H7 (cell line): ENCODE measurements around the genes MTERF2 and PRDM4.

GRCh38 chr12:105334650-105334952 lies 4.1 kb downstream of the C12orf75 start:
- RAMPAGE, long total RNA, result no peak

DNA sequence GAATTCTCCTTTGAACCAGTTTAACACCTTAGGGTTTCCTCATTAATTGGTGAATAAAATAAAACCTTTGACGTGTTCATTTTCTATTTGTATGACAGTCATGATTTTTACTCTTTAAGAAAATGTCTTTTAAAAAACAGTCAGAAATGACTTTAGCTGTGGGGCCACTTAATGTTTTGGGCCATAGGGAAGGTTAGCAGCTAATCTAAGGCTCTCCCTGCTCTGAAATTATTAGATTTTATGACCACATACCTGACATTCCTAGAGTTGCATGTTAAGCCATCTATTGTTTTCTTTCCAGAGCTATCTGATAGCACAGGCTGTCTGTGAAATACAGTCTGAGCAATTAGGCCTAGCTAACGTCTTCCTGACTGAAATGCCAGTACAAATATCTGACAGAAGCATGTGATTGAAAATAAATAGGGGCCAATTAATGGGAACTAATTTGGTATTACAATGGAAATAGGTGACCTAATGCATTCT lies 115.0 kb downstream of the C12orf75 start:
- RAMPAGE, long total RNA, result no peak

DNA sequence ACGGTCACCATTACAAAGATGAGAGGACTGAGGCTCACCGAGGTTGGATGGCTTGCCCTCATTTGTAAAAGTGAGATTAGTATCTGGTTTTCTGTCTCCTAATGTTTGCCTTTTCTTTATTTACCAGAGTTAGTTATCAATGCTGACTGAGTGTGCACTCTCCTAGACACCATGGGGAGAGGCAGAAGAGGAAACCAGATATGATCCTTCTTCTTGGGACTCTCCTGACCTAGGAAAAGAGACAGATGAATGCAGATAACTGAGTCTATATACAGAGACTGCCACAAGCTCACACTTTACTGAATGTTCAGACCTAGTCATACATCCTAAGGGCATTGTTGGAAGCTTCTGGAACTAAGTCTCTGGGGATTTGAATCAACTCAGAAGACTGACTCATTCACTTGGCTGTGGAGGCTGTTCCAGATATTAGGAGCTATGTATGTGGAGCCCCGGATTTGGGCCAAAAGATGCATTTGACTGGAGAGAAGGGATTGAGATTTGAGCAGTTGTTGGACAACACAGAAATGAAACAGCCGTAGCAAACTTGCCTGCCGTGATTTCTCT lies 397.0 kb downstream of the NUAK1 start:
- RAMPAGE, long total RNA, result no peak

DNA sequence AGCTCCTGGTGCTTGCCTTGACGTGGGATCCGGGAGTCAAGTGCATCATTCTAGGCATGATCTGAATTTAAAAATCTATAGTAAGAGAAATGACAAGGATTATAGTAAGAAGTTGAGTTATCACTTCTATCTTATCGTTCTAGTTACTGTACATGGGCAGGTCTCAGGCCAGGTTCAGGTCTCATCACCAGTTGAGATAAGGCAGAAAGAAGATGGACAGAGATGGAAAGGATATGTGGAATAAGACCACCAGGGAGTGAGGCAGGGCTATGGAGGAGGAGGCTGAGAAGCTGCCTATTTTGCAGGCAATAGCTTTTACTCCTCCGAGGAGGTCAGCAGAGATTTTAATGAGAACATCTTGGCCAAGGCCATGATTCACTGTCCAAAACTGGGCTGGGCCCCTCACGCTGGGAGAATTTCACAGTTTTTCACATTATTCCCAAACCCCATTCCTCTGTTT lies 283.6 kb downstream of the NUAK1 start:
- RAMPAGE, long total RNA, result no peak

- RAMPAGE, long total RNA, result no peak
These were observed 204.5 kb downstream of the NUAK1 start for GRCh38 chr12:105934212-105934747.

- RAMPAGE, long total RNA, result no peak
These were observed 68.6 kb downstream of the NUAK1 start for GRCh38 chr12:106070099-106070552.

DNA sequence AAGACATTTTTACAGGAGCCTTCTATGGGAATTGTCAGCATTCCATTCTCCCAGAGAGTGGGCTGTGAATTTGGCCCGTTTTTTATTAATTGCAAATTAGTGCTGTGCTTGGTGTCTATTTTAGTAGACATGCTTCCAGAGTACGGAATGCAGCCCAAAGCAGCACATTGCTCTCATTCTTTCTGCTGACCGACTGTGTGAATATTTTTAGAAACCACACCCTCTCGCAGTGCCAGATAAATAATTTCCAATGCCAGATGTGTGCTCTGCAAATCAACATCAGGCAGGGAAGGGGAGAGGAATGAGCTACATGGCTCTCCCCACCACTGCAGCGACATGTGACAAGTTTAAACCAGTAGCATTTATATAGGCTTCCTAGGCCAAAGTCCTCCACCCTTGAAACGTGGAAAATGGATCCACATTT lies 58.4 kb downstream of the NUAK1 start:
- RAMPAGE, long total RNA, result no peak

- RAMPAGE, long total RNA, result no peak
These were observed 1.3 kb downstream of the NUAK1 start for GRCh38 chr12:106137221-106138064.

- RAMPAGE, long total RNA, result no peak
These were observed 7.4 kb upstream of the NUAK1 start for GRCh38 chr12:106146159-106146538.

DNA sequence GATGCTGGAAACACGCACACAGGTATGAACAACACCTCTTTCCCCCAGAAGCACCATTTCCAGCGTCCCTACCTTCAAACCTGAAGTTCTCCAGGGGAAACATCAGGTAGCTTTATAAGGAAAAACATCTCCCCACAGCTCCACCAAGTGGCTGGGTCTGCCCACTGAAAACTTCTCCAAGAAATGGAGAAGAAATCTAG lies 10.3 kb upstream of the NUAK1 start:
- RAMPAGE, long total RNA, result no peak

DNA sequence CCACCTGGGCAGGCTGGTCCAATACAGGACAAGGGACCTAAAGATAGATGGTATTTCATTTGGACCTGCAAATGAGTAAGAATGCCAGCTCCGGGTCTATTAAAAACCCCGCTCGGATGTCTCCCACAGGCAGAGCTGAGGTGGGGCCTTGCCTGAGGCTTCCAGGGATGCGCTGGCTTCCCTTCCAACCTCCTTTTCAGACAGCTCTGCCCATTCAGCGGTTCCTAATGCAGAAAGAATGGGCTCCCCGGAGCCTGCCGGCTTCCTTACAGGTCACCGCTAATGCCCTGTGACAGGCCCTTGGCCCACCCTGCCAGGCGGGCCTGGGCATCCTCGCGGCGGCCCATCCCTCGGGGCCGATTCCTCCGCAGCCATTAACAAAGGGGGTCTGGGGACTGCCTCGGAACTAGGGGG lies 1.0 kb downstream of the CKAP4 start:
- RAMPAGE, long total RNA, result no peak

DNA sequence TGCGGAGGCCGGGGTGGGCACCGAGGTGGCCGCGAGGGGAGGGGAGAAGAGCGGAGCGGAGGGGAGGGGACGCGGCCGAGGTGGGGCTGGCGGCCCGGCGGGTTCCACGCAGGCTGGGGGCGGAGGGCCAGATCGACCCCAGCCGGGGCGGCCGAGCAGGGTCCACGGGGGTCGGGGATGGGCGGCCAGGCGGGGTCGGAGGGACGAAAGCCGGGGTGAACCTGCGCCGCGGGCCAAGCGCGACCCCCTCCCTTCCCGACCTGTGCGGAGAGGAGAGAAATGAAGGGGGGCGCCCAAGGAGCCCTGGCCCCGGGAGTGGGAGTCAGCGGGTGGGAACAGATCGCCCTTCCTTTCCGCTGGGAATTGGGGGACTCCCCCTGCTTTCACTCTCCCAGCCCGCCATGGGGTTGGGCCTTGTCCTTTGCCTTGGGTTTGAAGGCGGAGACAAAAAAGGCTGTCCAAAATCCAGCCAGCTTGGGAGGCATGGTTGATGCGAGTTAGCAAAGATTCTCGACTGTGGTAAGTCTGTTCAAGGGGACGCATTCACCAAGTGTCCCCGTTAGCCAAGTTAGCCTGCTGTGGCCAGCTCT lies 516 bp upstream of the CKAP4 start:
- RAMPAGE, long total RNA, result no peak

GRCh38 chr12:106303919-106304618 lies 1.5 kb downstream of the TCP11L2 start:
- RAMPAGE, long total RNA, result no peak

DNA sequence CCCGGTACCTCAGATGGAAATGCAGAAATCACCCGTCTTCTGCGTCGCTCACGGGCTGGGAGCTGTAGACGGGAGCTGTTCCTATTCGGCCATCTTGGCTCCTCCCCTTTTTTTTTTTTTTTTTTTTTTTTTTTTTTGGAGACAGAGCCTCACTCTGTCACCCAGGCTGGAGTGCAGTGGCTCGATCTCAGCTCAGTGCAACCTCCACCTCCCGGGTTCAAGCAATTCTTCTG lies 105.1 kb upstream of the RFX4 start:
- RAMPAGE, long total RNA, result no peak

DNA sequence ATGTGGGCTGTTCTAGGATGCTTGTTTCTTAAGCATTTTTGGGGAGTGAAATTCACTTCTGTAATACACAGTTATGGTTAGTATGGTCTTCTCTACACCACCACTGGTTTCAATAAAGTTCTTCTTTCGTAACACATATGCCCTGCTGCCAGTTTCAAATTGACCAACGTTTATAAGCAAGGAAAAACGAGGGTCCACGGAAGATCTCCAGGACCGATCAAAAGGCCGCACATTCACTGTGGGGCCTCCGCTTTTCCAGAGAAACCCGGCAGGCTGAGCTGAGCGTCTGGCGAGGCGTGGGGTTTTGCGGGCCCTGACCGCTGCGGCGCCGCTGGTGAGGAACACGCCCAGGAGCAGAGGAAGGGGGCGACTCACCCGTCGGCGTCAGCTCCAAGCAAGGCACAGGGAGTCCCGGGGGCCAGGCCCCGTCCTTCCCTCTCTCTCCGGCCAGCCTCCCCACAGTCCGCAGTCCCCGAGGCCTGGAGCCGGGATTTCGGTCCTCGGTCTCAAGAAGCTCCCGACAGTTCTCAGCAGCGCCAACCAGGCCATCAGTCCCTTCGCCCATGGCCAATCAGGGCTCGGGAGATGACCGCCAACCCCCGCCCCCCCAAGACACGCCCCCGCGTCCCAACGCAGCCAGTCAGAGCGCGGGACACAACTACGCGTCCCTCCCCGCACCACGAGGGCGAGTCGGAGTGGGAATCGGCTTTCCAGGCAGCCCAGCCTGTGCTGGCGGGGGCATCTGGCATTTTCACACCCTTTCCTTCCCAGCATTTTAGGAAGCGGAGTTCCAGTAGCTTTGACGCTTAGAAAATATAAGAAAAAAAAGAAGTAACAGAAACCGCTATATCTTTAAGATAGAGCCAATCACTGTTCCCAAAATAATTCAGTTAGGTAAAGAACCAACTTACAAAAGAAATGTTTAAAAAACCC lies at the start of gene MTERF2:
Gene MTERF2, minus strand, starts transcription at position 553 of the 933 bp plus-strand sequence.
- RAMPAGE, long total RNA, result start-site peak on the minus strand centred at position 497 of the sequence, 61 bp wide, 85 reads

- RAMPAGE, long total RNA, result no peak
These were observed 8.3 kb upstream of the CRY1 start for GRCh38 chr12:107101701-107102079.

- RAMPAGE, long total RNA, result no peak
These were observed 26.4 kb downstream of the PWP1 start for GRCh38 chr12:107711873-107712601.

- RAMPAGE, long total RNA, result no peak
These were observed 27.7 kb downstream of the PRDM4 start for GRCh38 chr12:107732901-107734064.

GRCh38 chr12:107760784-107761579 lies at the start of gene PRDM4:
Gene PRDM4, minus strand, starts transcription at chr12:107761137.
- RAMPAGE, long total RNA, result no peak

- RAMPAGE, long total RNA, result no peak
These were observed 138.0 kb downstream of the ASCL4 start for GRCh38 chr12:107912458-107912990.